Thoracic aorta endothelial cell (primary cell): ENCODE data around the genes TMED4 and RAMP3.

DNA sequence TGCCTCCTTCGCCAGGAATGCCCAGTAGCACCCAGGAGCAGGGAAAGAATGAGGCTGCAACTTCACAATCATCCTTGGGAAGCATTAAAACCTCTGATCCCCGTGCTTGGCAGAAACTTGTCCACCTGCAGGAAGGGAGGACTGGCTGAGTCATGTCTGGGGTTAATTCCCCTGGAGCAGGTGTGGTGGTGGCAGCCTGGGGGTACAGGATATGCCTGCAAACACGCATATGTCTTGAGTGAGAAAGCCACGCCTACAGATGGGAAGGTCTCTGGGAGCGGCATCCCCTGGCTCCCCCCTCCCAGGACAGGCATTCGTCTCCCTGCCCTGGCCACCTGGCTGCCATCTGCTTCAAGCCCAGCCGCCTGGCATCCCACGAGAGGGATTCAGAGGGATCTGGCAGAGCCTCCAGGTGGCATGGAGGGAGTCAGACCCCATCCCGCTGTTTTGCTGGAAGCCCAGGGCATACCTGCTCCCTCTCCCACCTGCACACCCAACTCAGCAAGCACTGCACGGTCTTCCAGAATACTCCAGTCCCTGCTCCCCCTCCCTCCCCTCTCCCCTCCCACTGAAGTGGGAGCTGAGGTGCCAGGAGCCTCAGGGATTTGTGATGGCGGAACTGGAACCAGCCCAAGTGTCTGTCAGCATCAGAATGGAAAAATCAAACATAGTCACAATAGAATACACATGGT lies 61.1 kb downstream of the CAMK2B start:
- CAGE, long polyA plus RNA: no peak

- CAGE, long polyA plus RNA: no peak
These were observed 817 bp downstream of the CAMK2B start for GRCh38 chr7:44324591-44324962.

DNA sequence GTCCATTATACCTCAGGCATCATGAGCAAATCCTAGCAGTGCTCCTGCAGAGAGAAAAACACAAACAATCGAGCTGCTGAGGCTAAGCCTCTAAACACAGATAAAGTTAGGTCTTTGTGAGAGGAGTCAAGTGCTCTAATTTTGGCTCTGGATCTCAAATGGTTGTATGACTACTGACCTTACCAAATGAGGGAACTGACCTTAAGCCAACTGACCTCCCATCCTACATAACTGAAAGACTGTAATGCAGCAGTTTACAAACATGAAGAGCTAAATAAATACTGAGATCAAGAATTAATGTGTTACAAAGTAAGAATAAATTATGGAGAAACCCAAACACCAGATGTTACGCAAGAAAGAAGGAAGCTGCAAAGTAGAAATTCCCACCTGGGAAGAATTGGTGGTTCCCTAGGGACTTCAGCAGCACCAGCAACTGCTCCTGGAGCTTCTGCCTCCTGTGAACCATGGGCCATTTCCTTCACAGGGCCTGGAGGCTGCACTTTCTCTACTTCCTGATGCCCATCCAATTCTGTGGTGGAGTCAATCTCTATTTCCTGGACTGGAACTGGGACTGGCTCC lies 5.8 kb downstream of the NUDCD3 start:
- CAGE, long polyA plus RNA: no peak

DNA sequence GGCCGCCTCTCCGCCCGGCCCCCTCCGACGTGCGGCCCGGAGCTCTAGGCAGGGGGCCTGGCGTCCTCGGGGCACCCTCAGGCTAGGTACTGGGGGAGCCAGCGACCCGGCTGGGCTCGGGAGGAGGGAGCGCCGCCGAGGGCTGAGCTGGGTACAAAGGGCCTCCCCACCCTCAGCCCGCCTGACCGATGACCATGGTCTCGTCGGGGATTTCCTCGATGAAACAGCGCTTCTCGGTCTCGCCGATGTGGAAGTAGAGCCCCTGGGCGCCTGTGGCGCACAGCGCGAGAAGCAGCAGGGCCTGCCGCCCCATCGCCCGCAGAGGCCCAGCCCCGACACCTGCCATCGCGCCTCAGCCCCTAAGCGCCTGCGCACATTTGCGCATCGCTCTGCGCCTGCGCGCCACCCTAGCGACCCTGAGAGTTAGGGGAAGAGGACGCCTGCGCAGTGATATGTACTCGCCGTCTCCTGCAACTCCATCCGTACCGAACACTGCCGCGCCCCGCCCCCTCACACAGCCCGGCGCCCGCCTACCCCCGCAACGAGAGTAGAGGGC lies at the start of gene TMED4:
Gene TMED4 (minus strand): TSS at position 371 of the 556 bp plus-strand sequence.
- CAGE, long polyA plus RNA: no peak

- CAGE, long polyA plus RNA: no peak
These were observed 29.9 kb downstream of the OGDH start for GRCh38 chr7:44636270-44636692.

DNA sequence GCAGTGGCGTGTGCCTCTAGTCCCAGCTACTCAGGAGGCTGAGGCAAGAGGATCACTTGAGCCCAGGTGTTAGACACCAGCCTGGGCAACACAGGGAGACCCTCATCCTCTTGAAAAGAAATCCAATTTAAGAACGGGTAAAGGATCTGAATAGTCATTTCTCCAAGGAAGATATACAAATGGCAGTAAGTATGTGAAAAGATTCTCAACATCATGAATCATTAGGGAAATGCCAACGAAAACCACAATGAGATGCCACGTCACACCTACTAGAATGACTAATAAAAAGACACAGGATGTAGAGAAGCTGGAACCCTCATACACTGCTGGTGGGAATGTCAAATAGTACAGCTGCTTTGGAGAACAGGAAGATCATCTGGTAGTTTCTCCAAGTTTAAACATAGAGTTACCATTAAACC lies 13.3 kb upstream of the ZMIZ2 start:
- CAGE, long polyA plus RNA: no peak

GRCh38 chr7:44768394-44769077 lies 19.9 kb downstream of the ZMIZ2 start:
- CAGE, long polyA plus RNA: no peak

- CAGE, long polyA plus RNA: no peak
These were observed 13.7 kb downstream of the H2AZ2 start for GRCh38 chr7:44834013-44834823.

DNA sequence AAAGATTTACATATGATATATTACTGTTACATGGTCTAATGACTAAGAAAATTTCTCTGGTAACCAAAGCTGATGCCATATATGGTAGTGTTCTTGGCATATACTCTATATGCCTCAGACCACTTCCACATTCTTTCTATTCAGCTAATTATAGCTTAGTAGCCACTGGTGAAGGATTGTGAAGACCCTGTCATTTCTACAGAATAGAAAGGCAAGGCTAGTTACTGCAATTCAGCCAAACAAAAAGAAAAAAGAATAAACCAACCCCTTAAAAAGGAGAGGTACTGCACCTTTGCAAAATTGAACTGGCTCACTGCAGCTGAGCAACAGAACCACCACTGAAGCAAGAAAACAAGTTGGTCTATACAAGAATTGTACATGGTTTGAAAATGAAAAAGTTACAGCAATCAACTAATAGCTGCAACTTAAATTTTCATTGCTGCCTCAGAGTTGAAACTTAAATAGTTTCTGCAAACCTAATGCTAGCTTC lies 3.6 kb downstream of the PURB start:
- CAGE, long polyA plus RNA: no peak

GRCh38 chr7:44884246-44885326 lies 744 bp downstream of the PURB start:
- CAGE, long polyA plus RNA: no peak

DNA sequence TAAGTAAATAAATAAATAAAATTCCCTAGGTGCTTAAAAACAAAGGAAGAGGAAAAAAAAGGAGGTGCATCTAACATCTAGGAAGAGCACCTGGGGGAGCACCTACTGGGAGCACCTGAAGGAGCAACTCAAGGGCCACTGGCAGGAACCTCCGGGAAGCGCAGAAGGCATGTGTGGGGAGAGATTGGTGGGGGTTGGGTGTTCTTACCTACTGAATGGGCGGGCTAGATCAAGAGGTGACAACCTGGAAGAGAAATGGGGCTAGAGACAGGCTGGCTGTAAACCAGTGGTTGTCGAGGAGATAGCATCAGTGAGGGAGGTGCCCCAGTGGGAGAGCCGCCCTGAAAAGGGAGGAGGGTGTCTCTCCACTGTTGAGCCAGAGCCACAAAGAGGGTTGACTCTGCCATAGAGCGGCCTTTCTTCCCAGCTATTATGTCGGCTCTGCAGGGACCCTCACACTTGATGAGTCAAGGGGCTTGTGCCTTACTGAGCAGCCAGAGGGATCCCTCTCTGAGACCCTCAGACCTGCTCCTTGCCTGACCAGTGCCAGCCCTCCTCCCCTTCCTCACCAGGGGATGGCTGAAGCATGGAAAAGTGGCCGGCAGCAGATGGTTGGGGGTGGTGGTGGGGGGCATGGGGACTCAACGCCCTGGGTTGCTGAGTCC lies 36.3 kb upstream of the PURB start:
- CAGE, long polyA plus RNA: no peak

DNA sequence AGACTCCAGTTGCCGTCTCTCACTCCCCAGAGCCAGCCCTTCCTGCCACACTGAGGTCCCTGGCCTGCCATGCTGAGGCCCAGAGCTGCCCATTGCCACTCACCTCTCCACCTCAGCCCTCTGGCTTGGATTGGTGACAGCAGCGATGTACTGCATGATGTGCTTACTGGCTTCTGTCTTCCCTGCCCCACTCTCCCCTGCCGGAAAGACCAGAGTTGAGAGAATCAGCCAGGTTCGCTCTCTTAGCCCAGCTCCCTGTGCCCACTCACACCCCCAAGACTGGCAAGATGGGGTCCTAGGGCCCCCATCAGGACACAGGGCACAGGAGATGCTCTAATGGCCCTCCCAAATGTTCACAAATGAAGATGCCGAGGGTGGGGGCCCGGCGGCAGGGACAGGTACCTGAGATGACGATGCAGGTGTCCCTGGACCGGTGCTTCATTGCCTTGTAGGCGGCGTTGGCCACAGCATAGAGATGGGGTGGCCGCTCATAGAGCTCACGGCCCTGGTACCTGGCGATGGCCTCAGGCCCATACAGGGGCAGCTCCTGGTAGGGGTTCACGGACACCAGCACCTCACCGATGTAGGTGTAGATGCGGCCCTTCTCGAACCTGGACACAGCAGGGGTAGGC lies 2.2 kb downstream of the MYO1G start:
- CAGE, long polyA plus RNA: no peak

DNA sequence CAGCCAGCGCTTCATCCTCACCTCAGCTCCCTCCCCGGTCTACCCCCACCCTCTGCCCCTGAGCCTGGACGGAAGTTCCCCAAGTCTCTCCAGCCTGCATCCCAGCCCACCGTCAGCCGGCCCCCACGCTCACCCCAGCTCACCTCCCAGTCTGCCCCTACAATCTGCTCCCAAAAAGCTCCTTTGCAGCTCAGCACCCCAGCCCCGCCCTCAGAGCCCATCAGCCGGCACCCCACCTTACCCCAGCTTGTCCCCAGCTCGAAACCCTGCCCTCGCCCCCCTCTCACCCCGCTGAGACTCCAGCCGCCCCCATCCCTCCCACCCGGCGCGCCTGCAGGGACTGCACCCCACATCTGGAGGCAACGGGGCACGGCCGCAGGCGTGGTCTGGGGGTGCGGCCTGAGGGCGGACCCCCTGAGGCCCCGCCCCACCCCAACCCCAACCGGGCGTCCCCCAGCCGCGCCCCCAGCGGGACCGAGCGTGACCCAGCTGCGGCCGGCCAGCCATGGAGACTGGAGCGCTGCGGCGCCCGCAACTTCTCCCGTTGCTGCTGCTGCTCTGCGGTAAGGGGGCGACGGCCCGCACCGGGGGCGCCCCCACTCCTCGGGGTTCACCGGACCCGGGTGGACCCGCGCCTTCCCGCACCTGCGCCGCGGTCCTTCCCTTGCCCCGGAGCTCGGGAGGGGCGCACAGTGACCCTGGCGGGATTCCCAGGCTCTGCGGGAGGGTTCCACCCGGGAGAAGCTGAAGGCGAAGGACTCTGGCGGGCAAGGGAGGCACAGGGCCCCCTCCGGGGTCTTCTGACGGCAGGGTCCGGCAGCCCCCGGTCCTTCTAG lies at the start of gene RAMP3:
Gene RAMP3 (plus strand): TSS at position 468 of the 836 bp plus-strand sequence.
- CAGE, long polyA plus RNA: no peak

DNA sequence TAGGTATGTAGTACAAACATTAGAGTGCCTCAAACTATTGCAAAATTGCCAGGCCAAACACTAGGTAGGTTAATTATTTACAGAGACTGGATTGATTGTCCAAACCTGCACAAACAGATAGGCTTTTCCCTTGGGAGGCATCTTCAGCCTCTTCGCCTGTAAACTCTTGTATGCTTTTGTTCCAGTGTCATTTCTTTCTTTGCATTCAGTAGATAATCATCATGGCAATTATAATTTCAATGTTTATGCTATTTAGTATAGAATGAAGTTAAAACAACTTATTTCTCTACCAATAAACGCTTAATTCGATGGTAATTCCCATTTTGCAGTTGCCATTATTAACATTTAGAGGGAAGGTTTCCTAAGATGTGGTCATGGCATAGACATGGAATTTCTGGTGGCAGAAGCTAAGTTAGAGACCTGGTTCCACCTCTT lies 117.3 kb downstream of the ADCY1 start:
- CAGE, long polyA plus RNA: no peak

DNA sequence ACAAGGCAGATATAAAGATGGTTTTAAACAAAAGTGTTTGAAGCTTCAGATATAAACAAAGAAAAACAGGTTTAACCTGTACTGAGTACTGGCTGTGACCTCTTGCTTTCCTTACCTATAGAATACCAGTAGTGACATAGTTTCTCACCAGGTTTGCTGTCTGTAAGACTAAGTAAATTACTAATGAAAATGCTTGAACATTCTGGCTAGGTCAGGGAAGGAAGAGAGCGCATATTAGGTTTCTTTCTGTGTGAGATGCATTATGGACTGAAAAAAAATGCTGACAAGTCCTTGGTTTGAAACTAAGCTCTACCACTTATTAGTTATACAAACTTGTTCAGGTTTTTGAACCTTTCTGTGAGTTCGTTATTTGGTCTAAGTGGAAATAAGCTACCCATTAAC lies 360.2 kb upstream of the IGFBP3 start:
- CAGE, long polyA plus RNA: no peak

GRCh38 chr7:47192945-47193427 lies 388.9 kb downstream of the TNS3 start:
- CAGE, long polyA plus RNA: no peak

GRCh38 chr7:47276206-47276699 lies 305.7 kb downstream of the TNS3 start:
- CAGE, long polyA plus RNA: no peak

- CAGE, long polyA plus RNA: no peak
These were observed 266.5 kb downstream of the TNS3 start for GRCh38 chr7:47315315-47315903.

- CAGE, long polyA plus RNA: no peak
These were observed 253.9 kb downstream of the TNS3 start for GRCh38 chr7:47327846-47328555.

DNA sequence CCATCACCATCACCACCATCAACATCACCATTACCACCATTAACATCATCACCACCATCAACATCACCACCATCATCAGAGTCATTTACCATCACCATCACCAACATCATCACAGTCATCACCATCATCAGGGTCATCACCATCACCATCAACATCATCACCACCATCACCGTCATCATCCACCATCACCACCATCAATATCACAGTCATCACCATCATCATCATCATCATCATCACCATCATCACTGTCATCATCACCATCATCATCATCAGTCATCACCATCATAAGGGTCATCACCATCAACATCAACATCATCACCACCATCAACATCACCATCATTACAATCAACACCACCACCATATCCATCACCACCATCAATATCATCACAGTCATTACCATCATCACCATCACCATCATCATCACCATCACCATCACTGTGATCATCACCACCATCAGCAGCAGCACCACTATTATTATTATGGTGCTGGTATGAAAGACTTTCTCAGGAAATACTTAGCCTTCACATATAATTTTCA lies 219.0 kb downstream of the TNS3 start:
- CAGE, long polyA plus RNA: no peak